Esophagus squamous epithelium (tissue), 4 donors: ENCODE data around the gene ICE2.

GRCh38 chr15:60478788-60479783 lies at the start of gene ICE2:
TSS of gene ICE2 (minus strand) at chr15:60479142.
- PRO-cap: bidirectional peak, plus-strand start at chr15:60479220, minus-strand start at chr15:60478975
- RAMPAGE, long total RNA, 4 experiments: start-site peak on the plus strand in 2 of 4 experiments, at chr15:60479151-60479207 at its widest, 8 to 21 reads per replicate; start-site peak on the minus strand in 2 of 4 experiments, at chr15:60479018-60479136 at its widest, 50 to 80 reads per replicate

GRCh38 chr15:60495776-60496240 lies 16.9 kb upstream of the ICE2 start:
- PRO-cap: no peak
- RAMPAGE, long total RNA, 4 experiments: no peak in any of the 4 experiments

- PRO-cap: no peak
- RAMPAGE, long total RNA, 4 experiments: no peak in any of the 4 experiments
Observed at GRCh38 chr15:60496330-60497250, 17.6 kb upstream of the ICE2 start.

- PRO-cap: no peak
- RAMPAGE, long total RNA, 4 experiments: no peak in any of the 4 experiments
Observed at GRCh38 chr15:60526004-60526707, 47.2 kb upstream of the ICE2 start.

- PRO-cap: no peak
- RAMPAGE, long total RNA, 4 experiments: no peak in any of the 4 experiments
Observed at GRCh38 chr15:60569693-60570233, 90.8 kb upstream of the ICE2 start.

DNA sequence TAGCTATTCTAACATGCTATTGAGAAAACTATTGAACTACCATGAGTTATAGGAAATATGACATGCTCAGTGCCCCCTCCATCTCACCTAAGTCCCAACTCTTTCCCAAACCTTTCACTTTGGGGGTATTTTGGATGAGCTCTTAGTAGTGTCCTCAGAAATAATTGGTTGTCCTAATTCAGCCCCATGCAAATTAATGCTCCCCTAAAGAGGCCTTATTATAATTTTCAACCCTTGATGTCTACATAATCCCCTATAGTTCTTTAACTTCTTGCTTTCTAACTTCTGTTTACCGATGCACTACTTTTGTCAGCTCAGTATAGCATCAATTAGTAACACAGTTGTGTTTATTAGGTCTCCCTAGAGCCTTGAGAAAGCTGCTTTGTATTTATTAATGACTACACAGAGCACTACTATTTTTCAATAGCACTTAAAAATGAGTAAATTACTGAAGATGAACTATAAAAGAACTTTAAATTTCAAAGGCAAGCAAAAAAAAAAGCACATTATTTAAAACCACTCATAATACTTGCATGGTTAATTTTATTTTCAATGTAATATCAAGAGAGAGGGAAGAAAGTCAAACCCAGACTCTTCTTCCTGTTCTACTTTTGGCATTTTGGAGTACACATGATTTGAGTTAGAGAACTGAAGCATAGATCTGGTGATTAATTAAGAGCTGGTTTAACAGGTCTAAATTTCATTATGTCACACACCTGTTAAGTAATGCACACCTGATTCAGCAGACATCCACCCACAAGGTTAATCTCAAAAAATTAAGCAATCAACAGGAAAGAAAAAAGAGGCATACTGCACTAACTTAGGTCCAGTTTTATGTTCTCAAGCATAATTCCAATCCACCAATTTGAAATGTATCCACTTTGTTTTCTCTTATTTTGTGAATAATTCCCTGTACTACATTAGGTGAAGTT lies 100.9 kb upstream of the ICE2 start:
- PRO-cap: bidirectional peak, plus-strand start at position 787 of the sequence, minus-strand start at position 621 of the sequence
- RAMPAGE, long total RNA, 4 experiments: no peak in any of the 4 experiments

- PRO-cap: no peak
- RAMPAGE, long total RNA, 4 experiments: no peak in any of the 4 experiments
Observed at GRCh38 chr15:60583928-60584388, 105.0 kb upstream of the ICE2 start.

GRCh38 chr15:60591943-60592354 lies 113.0 kb upstream of the ICE2 start:
- PRO-cap: unidirectional peak, minus-strand start at chr15:60592032; unidirectional peak, minus-strand start at chr15:60592093; bidirectional peak, plus-strand start at chr15:60592422, minus-strand start at chr15:60592252
- RAMPAGE, long total RNA, 4 experiments: no peak in any of the 4 experiments

GRCh38 chr15:60616102-60616640 lies 137.2 kb upstream of the ICE2 start:
- PRO-cap: no peak
- RAMPAGE, long total RNA, 4 experiments: no peak in any of the 4 experiments

GRCh38 chr15:60667244-60667732 lies 188.3 kb upstream of the ICE2 start:
- PRO-cap: no peak
- RAMPAGE, long total RNA, 4 experiments: no peak in any of the 4 experiments

GRCh38 chr15:60713089-60713689 lies 234.2 kb upstream of the ICE2 start:
- PRO-cap: no peak
- RAMPAGE, long total RNA, 4 experiments: no peak in any of the 4 experiments

DNA sequence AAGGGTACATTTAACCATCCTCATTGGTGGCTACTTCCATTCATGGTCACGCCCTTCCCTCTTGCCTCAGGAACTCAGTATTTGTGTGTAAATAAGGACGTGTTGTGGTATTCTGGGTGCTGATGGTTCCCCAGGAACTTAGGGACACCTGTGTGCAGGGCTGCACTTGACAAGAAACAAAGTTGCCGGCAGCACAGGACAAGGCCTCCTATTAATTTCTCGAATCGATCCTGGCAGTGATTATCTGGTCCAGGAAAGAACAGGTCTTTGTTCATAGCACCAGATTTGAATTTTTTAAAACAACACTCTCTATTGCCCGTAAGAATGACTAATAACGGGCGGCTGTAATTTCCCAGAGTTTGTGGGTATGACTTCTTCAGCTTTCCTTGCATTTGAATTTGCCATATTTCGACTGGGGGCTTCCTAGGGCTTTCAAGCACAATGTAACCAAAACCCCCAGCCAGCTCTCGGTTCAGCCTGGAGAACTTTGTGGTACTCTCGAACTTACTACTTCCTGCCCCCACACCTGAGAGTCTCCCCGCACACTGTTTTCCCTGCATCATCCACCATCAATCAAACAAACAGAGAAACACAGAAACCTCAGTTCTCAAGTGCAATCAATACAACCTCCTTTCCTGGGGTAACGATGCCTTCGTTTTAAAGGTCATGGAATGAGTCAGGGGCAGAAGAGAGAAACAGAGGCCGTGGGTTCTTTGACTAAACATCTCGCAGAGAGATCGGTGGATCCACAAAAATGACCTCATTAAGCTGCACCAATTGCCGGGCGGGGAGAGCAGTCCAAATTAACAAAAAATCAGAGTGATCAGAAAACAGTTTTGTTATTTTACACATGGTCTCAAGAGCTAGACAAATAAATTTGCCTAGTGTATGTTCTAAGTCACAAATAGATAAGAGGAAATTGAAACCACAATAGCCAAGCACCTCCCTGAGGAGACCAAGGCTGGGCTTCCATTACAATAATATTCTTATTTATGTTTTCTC lies 241.8 kb upstream of the ICE2 start:
- PRO-cap: unidirectional peak, plus-strand start at position 110 of the sequence; bidirectional peak, plus-strand start at position 603 of the sequence, minus-strand start at position 489 of the sequence
- RAMPAGE, long total RNA, 4 experiments: no peak in any of the 4 experiments

DNA sequence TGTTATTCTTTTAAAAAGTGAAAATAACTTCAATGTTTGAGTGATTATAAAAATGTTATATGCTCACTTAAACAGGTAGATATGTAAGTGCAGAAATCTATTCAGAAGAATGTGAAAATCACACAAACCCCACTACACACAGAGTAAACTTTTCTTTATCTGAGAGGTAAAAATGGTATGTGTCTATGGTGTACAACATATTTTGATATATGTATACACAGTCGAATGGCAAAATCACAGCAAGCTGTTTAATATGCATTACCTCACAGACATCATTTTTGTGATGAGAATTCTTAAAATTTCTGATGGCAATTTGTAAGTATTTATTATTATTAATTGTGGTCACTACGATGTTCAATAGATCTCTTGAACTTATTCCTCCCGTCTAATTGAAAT lies 263.3 kb upstream of the ICE2 start:
- PRO-cap: no peak
- RAMPAGE, long total RNA, 4 experiments: no peak in any of the 4 experiments

- PRO-cap: no peak
- RAMPAGE, long total RNA, 4 experiments: no peak in any of the 4 experiments
Observed at GRCh38 chr15:60819892-60820353, 341.0 kb upstream of the ICE2 start.

DNA sequence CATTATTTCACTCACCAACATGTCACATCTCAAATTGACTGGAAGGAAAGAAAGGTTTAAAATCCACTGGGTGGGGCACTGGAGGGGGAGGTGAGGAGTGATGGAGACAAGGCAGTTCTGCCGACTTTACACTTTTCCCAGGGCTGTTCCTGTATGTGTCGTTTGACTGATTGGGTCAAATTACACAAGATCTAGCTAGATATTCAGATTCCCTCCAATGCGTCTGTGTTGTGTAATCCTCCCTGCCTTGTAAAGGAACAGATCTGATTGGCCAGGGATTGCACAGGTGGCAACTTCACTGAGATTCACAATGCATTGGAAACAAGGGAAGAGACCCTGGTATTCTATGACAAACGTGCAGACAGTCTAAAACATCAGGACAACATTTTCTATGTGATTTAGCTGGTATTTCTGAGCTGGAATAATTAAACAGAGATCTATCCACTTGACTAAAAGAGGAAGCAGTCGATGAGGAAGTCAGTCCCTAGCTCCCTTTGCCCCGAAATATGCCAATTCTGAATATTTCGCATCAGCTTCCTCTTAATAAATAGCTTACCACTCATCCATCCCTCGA lies 313.0 kb downstream of the RORA start:
- PRO-cap: no peak
- RAMPAGE, long total RNA, 4 experiments: no peak in any of the 4 experiments

- PRO-cap: bidirectional peak, plus-strand start at chr15:60932782, minus-strand start at chr15:60932594
- RAMPAGE, long total RNA, 4 experiments: no peak in any of the 4 experiments
Observed at GRCh38 chr15:60932413-60933017, 296.6 kb downstream of the RORA start.

DNA sequence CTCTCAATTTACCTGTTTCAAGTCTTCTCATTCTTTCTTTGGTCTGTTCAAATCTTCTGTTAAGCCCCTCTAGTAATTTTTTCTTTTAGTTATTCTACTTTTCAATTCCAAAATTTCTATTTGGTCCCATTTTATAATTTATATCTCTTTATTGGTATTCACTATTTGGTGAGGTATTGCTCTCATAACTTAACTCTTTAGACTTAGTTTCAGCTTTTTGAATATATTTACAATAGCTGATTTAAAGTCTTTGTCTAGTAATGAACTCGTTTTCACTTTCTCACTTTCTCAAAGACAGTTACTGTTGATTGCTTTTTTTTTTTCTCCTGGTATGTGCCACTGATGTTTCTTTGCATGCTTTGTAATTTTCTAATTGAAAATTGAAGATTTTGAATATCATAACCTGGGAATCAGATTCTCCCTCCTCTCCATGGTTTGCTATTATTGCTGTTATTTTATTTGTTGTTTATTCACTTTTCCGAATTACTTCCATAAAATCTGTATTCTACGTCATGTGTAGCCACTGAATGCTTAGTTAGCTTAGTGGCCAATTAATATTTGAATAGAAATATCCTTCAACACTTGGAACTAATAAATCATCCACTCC lies 247.5 kb downstream of the RORA start:
- PRO-cap: no peak
- RAMPAGE, long total RNA, 4 experiments: no peak in any of the 4 experiments

DNA sequence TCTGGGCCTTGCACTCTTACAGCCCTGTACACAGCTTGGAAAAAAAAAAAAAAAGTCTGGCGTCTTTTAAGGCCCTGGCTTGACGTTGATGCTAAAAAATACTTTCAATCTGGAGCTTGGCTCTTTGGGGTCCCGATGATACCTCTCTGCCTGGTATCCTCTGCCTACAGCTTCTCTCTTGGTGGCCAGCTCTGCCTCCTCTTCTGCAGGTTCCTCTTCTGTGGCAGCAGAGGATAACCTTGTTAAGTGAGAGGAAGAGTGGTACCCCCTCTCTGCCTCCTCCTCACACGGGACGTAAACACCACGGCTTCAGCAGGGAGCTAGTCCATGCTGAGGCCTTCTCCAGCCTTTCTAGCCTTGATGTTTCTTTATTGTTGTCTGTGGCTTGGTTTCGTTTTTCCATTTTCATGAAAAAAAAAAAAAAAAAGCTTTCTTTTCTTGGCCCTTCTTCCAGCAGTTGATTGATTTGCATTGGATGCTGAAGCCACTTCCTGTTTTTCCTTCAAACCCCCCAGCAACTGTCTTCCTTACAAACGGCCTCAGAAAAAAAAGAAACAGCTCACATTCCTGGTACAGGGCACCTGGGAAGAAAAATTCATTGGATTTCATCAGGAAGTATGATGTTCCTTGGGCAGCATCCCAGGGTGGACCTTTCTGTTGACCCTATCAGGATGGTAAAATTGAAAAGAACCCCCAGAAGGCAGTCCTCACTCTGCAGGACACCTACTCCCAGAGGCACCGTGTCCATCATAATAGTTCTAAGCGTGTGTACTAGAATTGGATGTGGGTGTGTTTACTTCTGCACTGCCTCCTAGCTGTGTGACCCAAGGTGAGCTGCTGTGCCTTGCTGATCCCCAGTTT lies 59.6 kb downstream of the RORA start:
- PRO-cap: no peak
- RAMPAGE, long total RNA, 4 experiments: no peak in any of the 4 experiments

DNA sequence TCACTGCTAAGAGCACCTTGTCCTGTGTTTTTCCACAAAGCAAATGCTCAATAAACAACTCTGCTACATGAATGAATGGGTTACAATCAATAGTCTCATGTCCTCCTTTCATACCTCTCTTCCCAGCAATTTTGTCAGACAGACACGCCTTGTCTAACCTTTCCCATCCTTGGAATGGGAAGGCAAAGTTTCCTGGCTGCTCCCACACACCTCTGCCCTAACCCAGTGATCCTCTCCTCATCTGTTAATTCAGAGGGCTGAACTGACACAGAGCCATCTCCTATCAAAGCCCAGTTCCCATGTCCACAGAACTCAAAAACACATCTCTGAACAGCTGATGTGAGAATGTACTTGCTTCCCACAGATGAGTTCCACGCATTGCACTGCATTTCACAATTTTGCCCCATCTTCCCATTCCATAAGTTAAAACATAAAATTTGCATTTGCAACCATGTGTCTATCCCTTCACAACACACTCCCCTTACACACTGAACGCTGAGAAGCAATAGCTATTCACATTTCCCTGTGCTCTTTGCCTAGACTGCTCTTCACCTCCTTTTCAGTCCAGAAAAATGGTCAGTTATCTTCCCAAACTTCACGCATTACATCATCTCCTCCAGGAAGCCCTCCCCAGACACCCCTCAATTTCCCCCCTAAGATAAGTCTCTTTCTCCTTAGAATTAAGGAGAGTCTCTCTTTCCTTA lies 45.2 kb downstream of the RORA start:
- PRO-cap: no peak
- RAMPAGE, long total RNA, 4 experiments: no peak in any of the 4 experiments

- PRO-cap: no peak
- RAMPAGE, long total RNA, 4 experiments: no peak in any of the 4 experiments
Observed at GRCh38 chr15:61558085-61558555, 329.0 kb upstream of the RORA start.